Measurements from ENCODE around the gene AP1G1.

DNA sequence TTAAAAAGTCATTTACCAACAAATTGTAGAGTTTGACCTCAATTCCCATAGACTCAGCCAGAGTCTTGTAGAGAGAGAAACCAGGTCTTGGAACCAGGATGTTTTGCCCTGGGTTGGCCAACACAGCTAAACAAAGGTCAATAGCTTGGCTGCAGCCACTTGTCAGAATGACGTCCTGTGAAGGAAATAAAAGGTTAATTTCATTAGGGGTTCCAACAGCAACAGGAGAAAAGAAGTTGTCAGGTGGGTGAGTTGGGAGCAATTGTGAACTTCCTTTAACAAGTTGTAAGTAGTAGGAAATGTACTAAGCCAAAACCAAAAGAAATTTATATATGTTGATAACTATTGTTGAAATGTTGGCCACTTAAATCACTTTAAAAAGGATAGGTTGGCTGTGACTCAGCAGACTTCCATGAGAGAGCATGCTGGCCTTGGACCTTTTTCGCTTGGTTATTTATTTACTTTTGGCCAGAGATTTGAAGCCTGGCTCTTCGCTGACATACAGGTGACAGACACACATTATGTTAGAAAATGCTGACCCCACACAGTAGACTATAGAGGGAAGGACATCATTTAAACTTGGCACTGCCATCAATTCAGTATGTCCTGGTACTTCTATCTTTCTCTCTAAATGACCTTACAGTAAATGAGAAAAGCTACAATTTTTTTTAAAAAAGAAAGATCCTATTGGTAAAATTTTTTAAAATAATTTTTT lies 4.2 kb downstream of the TAT start:
- RRBS = no CpG with 5 or more reads among the region's 3 CpGs

- RRBS = 1% methylated on average over 33 of the region's 131 CpGs
These were observed 656 bp downstream of the PHLPP2 start for GRCh38 chr16:71723417-71724673.

DNA sequence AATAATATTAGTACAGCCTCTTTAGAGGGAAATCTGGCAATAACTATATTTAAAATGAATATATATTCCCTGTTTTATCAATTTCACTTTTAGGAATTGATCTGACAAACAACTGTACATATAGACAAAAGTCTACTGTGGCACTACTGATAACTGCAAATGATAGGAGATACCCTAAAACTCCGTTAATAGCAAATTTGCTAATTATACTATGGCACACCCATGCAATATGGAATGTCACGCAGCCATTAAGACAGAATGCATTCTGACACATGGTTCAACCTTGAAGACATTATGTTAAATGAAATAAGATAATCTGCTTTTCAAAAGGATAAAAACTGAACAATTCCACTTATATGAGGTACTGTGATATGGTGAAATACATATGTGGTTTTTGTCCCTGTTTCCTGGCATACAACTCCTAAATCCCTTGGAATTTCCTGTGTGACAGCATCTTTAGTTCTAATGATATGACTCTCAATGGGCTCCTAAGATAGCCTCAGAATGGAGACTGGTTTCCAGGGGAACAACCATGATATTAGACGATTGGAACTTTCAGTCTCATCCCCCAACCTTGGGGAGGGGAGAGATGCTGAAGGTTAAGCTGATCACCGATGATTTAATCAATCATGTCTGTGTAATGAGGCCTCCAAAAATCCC lies 37.6 kb upstream of the PHLPP2 start:
- RRBS = no CpG with 5 or more reads among the region's 4 CpGs

DNA sequence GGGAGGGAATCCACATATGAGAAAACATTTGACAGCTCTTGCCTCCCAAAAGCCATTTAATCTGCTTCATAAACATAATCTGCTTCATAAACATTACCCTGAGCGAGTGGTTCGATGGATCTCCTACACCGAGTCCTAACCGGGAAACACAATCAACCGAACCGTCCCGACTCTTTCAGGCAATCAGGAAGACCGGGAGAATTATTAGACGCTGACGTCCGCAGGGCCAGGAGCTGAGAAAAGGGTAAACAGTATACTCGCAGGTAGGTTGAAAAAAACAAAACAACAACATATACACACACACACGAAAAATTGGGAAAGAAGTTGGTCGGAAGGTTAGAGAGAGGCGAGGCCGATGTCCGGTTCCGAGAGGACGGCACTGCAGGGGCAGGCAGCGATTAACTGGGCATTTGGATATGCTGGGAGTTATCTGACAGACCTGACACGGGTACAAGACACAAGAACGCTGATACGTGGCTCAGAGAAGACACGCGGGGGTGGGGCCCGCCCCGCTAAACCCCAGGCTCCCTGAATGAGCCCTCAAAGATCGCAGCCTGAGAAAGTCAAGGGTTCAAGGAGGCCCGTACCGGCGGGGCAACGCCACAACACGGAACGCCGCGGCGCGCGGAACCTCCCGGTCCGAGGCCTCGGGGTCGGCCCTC lies 585 bp downstream of the AP1G1 start:
- RRBS = 2% methylated on average over 16 of the region's 43 CpGs

DNA sequence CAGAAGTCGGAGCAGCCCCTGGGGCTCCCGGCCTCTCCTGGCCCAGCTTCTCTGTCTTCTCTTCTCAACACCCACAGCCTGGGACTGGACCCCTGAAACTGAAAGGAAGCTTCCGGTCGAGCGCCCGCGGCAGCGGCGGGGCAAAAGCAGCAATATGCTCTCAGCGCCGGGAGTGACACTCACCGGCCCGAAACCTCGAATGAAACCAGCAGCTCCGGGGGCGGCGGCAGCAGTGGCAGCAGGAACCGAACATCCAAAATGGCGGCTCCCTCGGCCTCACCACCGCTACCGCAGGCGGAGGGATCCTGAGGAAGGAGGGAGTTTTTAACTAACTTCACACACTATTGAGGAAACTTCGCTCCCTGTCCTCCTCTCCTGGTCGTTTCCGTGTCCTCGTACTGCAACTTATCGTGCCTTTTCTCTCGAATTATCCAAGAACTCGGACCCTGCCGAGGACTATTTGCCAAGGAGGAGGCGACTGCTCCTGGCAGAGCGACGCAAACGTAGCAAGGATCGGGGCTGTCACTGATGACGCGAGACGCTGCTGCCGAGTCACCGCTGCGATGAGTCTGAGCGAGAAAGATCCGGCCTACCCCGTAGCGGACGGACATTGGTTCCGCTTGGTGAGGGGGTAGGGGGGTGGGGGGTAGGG lies at the start of gene AP1G1:
Gene AP1G1, minus strand, starts transcription at position 255 of the 652 bp plus-strand sequence.
- RRBS = 2% methylated on average over 11 of the region's 48 CpGs

DNA sequence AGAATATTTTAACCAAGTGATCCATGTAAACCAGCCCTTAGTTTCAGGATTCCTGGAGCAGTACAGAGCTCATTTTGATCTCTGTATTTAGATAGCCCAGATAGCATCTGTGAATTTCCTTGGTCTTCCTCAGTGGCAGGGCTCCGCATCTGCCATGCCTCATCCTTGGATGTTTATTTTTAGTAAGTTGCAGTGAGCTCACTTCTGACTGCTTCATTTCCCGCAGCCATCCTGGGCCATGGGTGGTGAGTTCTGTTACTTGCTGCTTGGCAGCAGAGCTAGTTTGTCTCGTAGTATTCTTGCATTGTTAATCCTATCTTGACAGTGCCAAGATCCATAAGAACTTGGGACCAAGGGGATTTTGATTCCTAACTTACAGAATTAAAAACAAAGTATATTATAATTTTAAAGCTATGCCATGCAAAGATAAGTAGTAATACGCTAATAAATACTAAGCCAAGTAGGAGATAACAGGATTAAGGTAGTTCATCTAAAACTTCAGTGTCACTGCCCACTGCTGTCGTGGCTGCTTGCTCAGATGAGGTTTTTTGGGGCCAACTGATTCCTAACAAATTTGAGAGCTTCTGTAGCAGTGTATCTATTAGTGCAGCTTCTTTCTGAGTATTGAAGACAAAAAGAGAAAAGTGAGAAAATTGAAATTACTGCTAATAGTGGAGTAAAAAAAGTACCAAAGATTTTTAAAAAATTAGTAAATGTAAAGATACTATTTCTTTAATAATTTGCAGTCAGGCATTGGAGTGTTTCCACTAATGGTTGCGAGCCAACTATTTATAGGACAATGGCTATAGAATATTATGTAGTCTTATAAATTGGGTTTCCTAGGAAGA lies 34.0 kb downstream of the IST1 start:
- RRBS = no CpG with 5 or more reads among the region's 6 CpGs

DNA sequence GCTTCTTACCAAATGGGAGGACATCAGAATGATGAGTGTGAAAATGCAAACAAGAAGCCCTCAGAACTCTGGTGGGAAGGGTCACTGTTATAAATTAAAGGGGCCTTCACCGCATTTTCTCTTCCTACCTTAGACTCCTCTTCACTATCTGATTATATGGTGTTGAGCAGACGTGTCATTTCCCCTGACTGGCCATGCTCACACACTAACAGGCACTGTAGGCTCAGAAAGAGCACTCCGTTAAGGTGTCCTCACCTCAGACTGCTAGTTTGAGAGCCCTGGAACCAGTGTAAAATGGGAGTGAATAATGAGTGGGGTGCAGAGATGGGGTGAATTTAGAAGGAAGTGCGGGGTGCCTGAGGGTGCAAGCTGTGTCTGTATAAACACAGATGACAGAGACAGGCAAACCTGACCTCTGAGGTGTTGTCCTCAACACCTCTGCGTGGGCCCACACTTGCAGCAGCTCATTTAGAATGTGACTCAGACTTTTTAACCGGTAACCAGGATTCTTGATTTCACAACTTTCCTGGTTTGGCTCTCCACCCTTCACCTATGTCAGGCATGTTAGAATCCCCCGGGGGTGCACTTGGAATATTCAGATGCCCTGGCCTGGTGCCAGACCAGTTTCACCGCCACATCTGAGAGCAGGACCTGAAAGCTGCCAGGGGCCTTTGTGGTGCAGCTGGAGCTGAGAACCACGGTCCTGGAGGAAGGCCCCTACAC lies 4.6 kb downstream of the DHODH start:
- RRBS = 42% methylated on average over 2 of the region's 9 CpGs

- RRBS = no CpG with 5 or more reads among the region's 9 CpGs
These were observed 6.6 kb downstream of the DHX38 start for GRCh38 chr16:72100213-72100699.

DNA sequence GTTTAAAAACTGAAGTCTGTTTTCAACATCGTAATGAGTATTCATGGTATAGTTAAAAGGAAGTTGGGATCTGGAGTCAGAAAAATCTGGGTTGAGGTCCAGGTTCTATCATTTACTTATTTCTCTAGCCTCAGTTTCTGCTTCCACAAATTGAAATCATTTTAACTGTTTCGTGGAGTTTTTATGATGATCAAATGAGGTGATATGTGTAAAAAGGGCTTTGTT lies 33.0 kb downstream of the DHX38 start:
- RRBS = no CpG with 5 or more reads among the region's 2 CpGs

DNA sequence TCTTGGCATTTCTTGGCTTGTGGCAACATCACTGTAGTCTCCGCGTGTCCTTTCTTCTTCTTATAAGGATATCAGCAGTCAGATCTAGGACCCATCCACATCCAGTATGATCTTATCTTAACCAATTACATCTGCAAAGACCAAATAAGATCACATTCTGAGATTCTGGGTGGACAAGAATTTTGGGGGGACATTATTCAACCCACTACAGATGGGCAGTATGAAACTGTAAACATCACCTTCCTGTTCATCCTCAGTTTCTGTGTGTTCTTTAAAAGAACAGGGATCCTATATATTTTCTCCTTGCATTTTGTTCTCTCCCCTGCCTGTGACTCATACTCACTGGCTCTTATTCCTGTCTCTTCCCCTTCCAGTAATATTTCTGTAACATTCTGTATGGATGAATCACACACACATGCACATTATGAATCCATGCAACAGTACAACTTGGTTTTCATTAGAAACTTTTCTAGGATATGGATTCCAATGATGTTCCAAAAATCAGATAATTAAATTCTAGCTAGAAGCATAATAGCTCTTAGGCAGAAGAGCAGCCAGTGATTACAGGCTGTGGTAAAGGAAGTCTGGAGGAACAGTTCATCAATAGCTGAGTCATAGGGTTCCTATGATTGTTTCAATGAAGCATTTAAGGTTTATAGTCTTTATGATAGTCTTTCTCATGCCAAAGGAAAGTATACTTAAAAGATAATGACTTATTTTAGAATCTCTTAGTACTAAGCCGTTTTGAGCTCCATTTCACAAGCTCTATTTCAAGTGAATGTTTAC lies 119.5 kb upstream of the PMFBP1 start:
- RRBS = no CpG with 5 or more reads among the region's 3 CpGs

- RRBS = no CpG with 5 or more reads among the region's 12 CpGs
These were observed 29.1 kb downstream of the ZFHX3 start for GRCh38 chr16:73018644-73019326.

DNA sequence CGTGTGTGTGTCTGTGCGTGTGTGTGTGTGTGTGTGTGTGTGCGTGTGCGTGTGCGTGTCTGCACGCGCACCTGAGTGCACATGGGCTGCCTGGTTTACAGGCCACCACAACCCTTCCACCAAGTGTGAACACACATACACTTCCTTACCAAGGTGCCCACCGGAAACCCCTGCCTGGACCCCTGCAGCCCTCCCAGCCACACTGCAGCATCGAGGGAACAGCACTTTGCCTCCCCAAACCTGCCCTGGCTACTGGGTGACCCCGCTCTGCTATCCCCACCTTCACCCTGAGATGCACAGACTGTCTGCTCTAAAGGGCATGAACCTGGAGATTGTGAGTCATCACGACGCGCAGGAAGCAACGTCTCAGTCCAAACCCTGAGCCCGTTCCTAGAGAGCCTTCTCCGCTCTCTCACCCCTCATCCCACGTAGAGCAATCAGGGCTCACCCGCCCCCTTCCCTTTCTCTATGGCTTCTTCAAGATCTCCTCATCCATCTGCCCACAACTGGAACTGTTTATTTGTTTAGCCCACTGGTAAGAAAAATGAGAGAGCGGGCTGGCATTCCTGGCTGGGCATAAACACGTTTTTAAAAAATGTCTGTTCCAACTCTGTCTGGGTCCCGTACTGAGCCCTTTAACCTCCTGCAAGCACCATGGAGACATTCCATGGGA lies 28.5 kb downstream of the ZFHX3 start:
- RRBS = no CpG with 5 or more reads among the region's 21 CpGs

GRCh38 chr16:73037910-73038656 lies 9.8 kb downstream of the ZFHX3 start:
- RRBS = no CpG with 5 or more reads among the region's 14 CpGs

- RRBS = no CpG with 5 or more reads among the region's 11 CpGs
These were observed 4.1 kb downstream of the ZFHX3 start for GRCh38 chr16:73043475-73044523.

DNA sequence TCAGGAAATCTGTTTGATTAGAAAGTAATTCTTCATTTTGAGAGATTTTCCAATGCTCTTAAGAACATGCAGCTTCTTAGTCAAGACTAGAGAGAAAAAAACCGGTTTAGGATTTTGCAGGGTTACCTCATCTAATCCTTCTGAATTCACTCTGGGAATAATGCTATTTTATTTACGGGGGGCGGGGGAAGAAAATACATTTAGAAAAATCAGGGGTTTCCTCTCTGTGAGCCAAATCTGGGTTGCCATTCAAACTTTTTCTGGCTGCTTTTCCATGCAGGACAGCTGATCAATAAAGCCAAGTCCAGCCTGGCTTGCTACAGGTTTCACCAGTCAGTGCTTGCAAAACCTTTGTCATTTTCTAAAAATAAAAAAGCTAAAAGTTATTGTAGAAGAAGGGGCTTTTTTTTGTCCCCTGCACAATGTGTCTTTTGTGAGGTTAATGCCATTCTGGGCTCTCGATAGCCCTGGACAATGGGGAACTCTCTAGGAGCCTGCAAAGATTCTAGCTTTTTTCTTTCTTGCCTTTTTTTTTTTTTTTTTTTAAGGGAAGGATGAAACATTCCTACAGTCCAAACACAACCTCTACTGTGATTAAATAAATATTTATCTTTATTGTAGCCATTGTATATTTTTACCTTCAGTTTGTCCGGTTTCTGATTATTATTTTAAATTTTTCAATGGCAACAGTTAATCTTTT lies 13.1 kb upstream of the ZFHX3 start:
- RRBS = no CpG with 5 or more reads among the region's 5 CpGs

GRCh38 chr16:73068418-73069471 lies 20.8 kb upstream of the ZFHX3 start:
- RRBS = no CpG with 5 or more reads among the region's 14 CpGs

- RRBS = no CpG with 5 or more reads among the region's 4 CpGs
These were observed 34.6 kb upstream of the ZFHX3 start for GRCh38 chr16:73082568-73082970.

- RRBS = no CpG with 5 or more reads among the region's 10 CpGs
These were observed 74.9 kb upstream of the ZFHX3 start for GRCh38 chr16:73122629-73123524.

DNA sequence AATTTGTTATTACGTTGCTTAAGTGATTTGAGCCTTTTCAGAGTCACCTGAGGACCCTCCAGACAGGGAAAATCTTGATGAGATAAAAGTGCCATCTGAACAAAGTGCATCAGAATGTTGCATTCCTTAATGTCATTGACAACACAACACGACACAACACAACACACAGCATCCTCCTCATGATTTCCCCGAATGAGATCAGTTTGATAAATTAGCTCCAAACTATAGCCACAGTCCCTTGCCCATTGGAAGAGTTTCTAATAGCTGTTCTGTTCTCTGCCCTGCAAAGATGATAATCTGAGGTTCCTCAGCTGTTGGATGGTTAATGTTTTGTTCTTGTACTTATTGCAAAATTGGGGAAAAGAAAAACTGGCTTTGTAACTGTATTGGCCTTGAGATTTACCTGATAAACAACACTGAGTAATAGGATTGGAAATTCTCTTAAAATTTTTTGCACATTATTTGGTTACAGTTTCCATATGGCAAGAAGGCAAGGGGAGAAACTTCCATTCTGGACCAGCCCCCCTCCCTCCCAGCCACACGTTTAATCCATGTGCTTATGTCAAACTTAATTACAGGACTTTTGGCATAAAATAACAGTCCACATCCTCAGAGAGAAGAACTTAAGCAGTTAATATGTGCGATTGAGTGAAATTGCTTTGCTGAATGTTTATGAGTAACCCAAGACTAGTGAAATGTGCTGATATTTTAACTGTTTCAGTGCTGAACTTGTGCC lies 119.0 kb upstream of the ZFHX3 start:
- RRBS = no CpG with 5 or more reads among the region's 5 CpGs

DNA sequence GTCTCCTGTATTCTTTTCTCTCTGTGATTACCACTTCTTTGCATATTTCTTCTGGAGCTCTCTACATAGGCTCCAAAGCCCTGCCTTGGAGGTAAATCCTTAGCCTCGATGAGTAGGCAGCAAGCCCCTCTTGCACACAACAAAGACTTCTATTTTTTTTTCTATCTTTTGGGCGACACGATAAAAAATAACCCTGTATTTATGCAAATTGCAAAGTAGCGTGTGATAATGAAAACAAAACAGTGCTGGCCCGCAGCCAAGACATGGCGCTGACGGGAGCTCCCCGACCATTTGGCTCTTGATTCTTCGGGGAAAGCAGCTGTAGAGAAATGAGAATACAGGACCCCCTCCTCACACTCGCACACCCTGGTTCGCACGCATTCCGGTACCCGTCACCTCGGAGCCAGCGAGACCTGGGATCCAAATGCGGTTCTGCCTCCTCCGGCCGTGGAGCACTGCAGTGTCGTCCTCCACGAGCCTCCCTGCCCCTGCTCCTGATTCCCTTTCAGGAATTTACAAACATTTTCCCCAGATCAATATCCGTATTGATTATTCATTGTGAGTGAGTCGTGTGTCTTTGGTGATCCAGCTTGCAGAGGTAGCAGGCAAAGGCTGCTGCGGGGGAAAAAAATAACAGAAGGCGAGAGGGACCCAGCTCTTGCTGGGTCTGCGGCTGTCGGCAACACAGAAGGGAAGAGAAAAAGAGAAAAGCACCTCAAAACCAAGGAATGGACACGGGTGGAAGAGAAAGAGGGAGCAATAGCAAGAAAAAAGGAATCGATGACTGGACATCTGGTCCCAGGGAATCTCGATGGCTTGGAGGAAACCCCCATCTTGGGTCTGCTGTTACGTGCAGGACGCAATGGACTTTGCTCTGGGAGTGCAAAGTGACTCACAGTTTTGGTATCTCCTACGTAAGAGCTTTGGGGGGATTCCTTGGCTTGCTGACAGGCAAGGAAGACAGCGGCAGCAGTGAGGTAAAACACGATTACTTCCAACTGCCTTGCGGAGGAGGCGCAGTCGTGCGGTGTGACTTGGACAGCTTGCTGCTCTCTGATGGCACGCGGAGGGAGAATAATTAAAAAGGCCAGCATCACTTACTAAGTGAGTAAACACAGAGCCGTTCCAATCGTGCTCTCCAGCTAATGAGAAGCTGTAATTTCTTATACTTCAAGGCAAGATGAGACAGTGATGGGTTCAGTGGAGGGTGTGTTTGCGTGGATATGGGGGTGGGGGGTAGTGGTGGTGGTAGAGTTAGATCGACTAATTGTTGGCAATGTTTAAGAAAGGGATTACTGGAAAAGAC lies 184.3 kb upstream of the ZFHX3 start:
- RRBS = 94% methylated on average over 6 of the region's 45 CpGs

Measured in foreskin fibroblast (primary cell).